NB4 (cell line): ENCODE measurements around the genes SULT1C3, GCC2 and LIMS1.

DNA sequence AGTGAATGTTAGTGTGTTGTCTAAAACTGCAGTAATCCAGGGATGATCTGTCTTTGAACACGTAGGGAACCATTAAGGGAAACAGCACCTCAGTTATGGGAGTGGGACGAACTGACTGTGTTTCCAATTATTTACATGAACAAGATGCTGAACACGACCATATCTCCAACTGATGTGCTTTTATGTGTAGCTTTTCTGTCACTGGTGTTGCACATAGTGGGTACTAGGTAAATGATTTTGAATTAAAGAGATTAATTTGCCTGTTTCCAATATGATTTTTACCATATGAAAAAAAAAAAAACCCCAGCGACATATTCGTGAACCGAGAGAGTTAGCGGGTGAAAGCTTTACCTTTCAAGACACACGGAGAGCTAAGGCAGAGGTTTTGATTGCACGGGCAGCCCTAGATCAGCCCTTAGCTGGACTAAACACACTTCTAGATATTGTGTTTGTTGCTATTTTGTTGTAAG lies 78.7 kb downstream of the POU3F3 start:
- RRBS = no CpG with 5 or more reads among the region's 9 CpGs

DNA sequence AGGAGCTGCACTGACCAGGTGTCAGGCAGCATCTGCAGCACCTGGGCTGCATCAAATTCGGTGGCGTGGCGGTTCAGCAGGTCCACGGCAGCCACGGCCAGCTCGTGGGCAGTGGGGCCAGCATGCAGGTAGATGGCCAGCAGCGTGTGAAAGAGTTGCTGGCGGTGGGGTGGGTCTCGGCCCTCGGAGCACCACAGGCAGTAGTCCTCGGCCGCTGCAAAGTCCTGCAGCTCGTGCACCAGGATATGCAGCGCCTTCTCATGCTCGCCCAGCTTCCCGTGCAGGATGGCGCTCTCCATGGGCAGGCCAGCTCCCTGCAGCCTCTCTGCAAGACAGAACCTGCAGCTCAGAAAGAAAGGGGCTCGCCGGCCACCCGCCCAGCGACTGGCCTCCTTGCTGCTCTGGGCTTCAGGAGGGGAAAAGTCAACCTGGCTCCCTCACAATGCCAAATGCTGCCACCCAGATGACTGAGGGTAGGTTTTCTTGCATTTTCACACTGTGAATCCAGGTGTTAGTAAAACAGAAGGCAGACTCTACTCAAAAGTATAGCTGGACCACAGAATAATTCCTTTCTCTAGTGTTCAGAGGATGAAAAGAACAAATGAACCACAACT lies 27.9 kb downstream of the GPR45 start:
- RRBS = no CpG with 5 or more reads among the region's 21 CpGs

DNA sequence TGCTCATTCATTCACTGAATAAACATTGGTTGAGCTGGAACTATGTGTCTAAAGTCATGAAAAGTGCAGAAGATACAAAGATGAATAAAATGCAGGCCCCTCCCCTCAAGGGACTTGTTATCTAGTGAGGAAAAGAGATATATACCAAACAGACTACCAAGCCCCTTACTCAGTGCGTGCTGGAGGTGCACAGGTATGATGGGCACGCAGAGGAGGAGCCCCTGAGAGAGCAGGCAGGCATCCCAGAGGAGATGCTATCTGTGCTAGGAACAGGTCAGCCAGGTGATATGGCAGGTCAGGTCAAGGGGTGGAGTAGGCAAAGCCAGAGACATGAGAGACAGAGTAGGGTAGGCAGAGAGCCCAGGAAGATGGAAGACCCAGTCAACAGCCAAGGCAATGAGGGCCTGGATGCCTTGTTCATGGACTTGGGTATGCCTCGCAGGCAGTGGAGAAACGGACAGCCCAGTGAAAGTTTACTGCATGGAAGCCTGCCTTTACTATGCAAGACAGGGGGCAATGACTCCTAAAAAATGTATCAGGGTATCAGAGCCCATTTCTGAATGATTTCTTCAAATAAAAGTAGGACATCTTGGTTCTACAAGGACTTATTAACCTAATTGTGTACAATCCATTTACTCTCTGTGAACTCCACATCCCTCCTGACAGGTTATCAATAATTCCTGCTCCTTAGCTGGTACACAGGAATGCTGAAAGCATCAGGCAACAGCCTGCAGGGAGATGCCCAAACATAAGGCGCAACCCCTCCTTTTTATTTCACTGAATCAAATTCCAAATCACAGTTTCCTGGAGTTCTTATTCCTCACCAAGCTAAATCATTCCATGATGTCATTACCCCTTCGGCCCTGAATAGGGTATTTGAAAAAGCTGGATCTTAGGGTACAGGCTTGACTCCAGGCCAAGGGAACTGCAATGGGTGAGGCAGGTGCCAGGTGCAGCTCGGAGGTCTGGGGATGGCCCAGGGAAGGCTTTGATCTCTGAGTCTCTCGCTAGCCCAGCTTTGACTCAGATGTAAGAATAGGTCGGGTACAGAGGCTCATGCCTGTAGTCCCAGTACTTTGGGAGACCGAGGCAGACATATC lies 7.3 kb downstream of the FHL2 start:
- RRBS = no CpG with 5 or more reads among the region's 10 CpGs

GRCh38 chr2:105426950-105427919 lies 28.4 kb upstream of the FHL2 start:
- RRBS = no CpG with 5 or more reads among the region's 8 CpGs

DNA sequence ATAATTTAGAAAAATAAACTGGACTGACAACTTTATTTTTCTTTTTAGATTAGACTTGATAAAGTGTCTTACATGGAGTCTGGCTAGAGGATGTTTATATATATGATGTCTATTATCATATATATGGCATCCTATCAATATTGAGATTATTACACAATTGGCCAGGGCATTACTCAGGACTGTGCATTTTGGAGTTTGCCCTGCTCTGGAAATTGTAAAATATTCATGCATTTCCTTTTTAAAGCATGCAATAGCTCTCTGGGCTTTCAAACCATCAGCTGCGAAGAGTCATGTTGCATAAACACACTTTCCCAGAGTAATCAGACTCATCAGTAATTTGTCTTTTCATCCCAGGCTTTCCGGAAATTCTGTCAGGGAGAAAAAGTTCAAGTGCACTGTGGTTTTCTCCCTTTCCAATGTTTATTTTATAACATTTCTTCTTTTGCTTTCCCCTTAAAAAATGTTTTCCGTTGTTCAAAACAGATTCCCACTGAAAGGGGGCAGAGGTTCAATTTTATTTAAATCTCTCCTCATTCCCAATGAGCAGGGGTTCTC lies 38.8 kb upstream of the FHL2 start:
- RRBS = no CpG with 5 or more reads among the region's 3 CpGs

- RRBS = no CpG with 5 or more reads among the region's 4 CpGs
Measured at GRCh38 chr2:105444187-105444641, 45.4 kb upstream of the FHL2 start.

- RRBS = 33% methylated on average over 1 of the region's 4 CpGs
Measured at GRCh38 chr2:105515320-105515720, 116.5 kb upstream of the FHL2 start.

DNA sequence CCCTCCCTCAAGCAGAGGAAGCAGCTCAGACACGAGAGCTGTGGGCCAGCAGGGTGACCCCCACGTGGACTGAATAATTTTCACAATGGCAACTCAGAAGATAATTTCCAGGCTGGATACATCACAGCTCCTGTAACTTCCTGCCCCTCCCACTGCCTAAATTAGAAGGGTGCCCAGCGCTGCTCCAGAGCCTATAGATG lies 25.8 kb upstream of the NCK2 start:
- RRBS = no CpG with 5 or more reads among the region's 3 CpGs

DNA sequence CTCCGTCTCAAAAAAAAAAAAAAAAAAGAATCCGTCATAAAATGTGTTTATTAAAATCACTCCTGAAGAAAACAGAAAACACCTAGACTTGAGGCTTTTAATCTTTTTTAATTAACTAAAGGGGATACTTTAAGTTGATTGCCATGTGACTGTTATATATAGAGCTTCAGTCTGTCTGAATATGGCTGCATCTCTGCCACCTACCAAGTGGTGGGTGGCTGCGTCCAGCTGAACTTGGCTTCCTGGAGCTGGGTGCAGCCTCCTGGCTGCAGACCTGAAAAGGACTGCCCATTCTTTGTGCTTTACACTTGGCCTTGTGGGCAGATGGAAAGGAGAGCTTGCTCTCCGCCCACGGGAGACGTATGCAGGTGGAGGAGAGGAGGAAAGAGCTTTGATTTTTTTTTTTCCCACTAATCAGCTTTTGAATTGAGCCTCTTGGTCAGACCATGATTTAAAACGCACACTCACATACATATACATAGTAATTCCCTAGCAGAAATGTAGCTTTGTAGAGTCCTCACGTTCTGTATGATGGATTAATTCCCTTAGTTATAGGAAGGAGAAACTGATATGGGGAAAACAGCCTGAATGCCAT lies 34.7 kb downstream of the NCK2 start:
- RRBS = no CpG with 5 or more reads among the region's 8 CpGs

DNA sequence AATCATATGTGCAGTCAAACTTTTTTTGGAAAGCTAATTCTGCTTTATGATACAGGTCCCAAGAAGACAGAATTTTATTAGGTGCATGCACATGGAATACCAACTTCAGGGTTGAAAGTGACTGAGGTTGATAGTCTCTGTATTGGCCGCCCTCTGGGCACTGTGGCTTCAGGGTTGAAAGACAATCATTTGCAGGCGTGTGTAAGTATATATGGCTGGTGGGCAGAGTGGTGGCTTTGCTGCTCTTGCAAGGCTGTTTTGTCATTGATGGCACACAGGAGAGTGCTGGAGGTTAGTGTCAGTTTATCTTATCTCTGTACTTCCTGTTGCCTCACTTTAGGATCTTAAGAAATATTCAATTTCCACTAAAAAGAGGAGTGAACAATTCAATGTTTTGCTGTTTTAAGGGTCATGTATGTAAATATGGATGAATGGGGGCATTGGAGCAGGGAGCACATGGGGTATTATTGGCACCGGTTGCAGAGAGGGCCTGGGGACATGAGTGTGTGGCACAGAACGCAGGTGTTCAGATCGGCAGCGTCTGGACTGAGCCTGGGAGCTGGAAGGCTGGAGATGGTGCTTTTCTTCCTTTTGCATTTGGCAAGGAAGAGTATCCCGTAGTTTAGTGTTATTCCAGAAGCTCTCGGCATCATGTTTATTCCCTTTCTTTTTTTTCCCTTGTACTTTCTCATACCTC lies 51.5 kb downstream of the NCK2 start:
- RRBS = no CpG with 5 or more reads among the region's 8 CpGs

DNA sequence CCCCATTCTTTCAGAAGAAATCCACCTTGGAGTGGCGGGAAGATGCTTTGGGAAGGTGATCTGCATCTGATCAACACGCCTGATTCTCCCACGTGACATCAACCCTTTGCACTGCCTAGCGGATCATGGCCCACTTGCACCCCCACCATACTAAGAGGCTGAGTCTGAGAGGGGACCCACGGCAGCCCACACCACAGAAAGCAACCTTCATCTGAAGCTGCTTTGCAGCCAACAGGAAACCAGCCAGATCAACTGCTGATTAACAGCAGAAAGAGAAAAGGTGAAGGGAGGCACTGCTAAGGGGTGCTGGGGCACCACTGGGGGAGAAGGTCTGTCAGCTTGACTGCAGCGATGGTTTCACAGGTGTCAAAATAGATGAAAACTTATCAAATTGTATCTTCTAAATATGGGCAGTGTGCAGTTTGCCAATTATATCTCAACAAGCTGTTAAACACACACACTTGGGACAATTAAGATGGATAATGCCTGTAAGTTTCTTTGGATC lies 29.1 kb downstream of the ECRG4 start:
- RRBS = no CpG with 5 or more reads among the region's 6 CpGs

DNA sequence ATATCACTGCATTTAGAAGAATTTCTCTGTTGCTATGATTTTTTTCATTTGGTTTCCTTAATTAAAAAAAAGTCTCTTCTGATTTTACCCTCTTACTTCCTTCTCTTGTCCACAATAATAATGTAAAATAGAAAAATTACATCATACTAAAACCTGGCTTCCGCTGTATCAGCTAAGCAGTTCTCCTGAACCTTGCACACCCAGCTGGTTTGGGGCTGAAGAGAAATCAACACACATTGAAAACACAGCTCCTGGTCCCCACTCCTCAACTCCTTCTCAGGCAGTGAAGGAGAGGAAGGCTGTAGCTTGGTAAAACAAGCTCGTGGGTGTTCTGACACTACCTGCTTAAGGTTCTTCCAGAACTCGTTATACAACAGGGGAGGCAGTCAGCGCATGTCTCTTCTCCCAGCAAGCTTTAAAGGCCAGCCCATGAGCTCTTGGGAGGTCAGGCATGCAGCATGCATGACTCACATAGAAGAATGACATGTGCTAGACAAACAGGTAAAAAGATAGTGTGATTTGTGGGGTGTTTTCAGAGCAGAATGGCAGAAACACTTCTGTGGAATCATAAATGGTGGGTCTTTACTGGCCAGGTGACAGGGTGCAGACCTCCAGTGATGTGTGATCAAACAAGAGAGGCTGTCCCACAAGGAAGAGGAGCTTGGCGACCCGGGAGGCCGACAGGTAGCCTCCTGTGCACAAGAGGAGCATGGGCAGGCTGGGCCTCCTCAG lies 59.5 kb downstream of the ECRG4 start:
- RRBS = no CpG with 5 or more reads among the region's 7 CpGs

DNA sequence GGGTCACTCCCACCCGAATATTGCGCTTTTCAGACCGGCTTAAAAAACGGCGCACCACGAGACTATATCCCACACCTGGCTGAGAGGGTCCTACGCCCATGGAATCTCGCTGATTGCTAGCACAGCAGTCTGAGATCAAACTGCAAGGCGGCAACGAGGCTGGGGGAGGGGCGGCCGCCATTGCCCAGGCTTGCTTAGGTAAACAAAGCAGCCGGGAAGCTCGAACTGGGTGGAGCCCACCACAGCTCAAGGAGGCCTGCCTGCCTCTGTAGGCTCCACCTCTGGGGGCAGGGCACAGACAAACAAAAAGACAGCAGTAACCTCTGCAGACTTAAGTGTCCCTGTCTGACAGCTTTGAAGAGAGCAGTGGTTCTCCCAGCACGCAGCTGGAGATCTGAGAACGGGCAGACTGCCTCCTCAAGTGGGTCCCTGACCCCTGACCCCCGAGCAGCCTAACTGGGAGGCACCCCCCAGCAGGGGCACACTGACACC lies 62.9 kb downstream of the UXS1 start:
- RRBS = no CpG with 5 or more reads among the region's 17 CpGs

DNA sequence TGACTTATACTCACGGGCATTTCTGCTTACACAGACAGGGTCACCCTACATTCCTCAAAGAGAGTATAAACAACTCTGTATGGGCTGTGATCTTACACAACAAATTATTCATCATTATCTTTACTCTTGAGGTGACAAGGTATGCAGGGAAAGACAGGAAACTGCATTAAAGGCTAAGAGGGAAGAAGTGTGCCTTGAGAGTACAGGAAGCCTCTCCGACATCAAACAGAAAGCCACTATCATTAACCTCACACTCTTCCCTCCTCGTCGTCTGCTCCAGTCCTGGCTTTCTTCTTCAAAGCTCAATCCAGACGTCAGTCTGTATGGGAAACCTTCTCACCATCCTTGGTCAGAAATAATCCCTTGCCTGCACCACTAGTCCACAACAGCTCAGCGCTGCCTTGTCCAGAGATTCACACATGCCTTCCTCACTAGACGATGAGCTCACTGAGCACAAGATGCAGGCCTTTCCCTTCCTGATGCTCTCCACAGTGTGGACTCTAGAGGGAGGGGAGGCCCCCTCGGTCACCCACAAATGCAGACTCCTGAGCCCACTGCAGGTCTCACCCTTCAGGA lies 56.1 kb downstream of the UXS1 start:
- RRBS = no CpG with 5 or more reads among the region's 8 CpGs

DNA sequence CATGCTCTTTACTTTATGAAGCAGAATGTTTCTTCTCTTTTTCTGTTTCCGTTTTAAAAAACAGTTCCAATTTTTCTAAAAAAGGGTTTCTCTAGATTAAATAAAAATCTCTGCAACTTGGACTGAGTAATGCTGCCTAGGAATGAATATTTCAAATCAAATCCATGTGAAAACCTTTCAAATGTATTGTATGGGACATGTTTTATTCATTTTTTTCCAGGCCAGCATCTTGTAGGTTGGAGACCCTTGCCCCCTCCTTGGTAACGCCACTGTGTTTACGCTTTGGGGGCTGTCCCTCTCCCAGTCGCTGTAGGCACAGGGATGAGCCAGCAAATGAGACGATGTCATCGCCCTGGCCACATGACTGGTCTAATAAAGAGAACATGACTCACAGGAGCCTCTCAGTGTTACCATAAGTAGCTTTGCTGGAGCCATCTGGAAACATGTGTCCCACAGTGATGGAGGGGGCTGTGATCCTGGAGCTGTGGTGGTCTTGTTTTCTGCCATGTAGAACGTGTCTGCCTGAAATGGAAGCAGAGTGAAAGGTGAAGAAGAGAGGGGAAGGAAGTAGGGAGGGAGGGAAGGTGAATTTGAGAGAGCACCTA lies 78.8 kb downstream of the CD8B2 start:
- RRBS = no CpG with 5 or more reads among the region's 7 CpGs

- RRBS = no CpG with 5 or more reads among the region's 1 CpG
Measured at GRCh38 chr2:107444891-107445345, 381.8 kb upstream of the RGPD4 start.

DNA sequence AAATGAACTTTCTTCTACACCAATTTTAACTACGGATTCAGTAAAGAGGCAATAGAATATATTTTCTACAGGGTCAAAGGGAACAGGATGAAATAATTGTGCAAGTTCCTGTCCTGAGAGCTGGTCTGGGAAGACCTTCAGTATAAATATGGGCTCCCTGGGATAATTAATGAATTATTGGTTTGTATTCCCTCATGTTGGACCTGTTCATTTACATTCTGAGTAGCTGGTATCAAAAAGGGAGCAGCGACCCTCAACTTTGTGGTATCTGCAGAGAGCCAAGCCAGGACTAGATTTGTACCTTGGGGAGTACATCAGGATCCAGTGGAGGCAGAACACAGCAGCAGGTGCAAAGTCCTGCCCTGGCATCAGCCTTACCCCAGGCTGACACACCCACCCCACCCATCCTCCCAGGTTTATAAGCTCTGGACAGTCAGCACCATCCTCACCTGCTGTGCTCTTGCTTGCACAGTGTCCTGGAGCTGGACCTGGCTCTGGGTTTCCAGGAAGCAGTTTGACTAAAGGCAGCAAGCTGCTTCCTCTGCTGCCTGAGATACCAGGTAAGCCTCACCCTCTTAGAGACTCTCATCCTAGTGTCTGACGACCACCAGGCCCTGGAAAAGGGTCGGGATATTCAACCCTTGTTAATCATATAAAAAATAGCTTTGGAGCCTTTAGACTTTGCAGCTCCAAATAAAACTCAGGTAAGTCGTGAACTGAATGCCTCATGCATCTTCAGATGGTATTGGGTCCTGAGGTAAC lies at the start of gene SULT1C3:
Gene SULT1C3, plus strand, starts transcription at position 445 of the 762 bp plus-strand sequence.
- RRBS = no CpG with 5 or more reads among the region's 5 CpGs

- RRBS = under 1% methylated on average over 23 of the region's 41 CpGs
Measured at GRCh38 chr2:108448952-108449375, at the start of gene GCC2. Gene GCC2, plus strand, starts transcription at chr2:108449206.

GRCh38 chr2:108534274-108535481 lies at the start of gene LIMS1:
Gene LIMS1, plus strand, starts transcription at chr2:108534470.
- RRBS = under 1% methylated on average over 37 of the region's 107 CpGs

DNA sequence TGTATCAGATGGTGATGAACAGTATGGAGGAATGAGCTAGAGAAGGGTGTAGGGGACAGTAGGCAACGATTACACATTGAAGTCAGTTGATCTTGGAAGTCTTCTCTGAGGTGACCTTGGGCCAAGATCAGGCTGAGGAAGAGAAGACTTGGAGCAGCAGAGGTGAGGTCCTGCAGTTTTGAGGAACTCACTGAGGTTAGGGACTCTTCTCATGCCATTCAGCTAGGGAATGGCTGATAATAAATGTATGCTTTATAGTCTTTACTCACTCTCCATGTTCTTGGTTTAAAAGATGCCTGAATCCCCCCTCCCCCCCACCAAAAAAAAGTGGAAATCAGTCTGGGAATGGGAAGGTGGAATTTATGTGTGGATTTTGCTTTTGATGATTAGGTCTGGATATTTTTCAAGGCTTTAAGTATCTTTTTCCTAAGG lies 39.5 kb downstream of the LIMS1 start:
- RRBS = no CpG with 5 or more reads among the region's 1 CpG